RPMI7951 (cell line): ENCODE measurements around the gene STRN3.

GRCh38 chr14:26597105-26597965, 498 bp downstream of the NOVA1 start:
- RAMPAGE, long total RNA, result no peak

GRCh38 chr14:27528929-27529415, 931.1 kb upstream of the NOVA1 start:
- RAMPAGE, long total RNA, result no peak

DNA sequence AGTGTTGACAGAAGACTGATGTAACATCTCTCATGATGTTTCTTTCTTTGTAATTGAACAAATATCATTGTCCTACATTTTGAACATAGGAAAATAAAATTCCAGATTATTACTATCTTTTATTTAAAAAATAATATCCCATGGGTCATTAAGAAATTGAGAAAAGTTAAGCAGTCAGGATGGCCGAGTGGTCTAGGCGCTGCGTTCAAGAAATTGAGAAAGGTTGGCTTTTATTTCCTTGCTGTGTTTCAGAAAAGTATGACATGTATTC, 728.4 kb upstream of the FOXG1 start:
- RAMPAGE, long total RNA, result no peak

GRCh38 chr14:28317854-28318675, 448.5 kb upstream of the FOXG1 start:
- RAMPAGE, long total RNA, result no peak

GRCh38 chr14:28613340-28614044, 153.1 kb upstream of the FOXG1 start:
- RAMPAGE, long total RNA, result no peak

GRCh38 chr14:29584943-29585530, 342.6 kb downstream of the PRKD1 start:
- RAMPAGE, long total RNA, result no peak

DNA sequence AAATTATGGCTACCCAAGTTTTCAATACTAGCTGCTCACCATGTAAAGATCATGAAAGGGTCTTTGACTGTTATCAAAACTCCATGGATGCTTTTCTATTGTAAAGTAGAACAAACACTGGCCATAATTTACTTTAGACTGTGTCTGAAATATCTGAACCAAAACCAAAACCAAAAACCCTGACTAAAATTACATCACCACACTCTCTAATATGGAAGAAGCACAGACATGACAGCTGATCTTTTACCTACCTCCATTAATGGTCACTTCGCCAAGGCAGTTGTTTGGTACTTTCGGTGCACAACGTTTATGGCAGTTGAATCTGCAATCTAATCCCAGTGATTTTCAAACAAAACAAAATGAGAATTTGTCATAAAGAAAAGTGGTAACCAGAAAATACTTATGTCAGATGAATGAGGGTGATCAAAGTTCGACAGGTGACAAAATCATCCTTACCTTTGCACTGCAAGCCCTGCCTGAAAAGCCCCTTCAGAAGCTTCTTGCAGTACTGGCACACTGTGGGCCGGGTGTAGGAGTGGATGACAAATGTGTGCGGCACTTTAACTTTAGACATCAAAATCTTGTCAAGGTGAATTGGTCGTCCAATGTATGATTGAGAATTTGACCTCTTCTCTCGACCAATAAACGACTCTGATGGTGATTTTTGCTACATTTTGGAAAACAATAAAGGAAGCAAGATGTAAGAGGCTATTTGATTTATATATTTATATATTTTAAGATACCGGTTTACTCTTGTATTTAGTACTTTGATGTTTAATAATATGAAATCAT, 289.2 kb downstream of the PRKD1 start:
- RAMPAGE, long total RNA, result no peak

GRCh38 chr14:30656158-30656844, 34.2 kb downstream of the SCFD1 start:
- RAMPAGE, long total RNA, result no peak

- RAMPAGE, long total RNA, result no peak
These were observed 16.8 kb downstream of the COCH start for GRCh38 chr14:30891133-30891509.

GRCh38 chr14:31000479-31001154, 24.8 kb upstream of the AP4S1 start:
- RAMPAGE, long total RNA, result no peak

DNA sequence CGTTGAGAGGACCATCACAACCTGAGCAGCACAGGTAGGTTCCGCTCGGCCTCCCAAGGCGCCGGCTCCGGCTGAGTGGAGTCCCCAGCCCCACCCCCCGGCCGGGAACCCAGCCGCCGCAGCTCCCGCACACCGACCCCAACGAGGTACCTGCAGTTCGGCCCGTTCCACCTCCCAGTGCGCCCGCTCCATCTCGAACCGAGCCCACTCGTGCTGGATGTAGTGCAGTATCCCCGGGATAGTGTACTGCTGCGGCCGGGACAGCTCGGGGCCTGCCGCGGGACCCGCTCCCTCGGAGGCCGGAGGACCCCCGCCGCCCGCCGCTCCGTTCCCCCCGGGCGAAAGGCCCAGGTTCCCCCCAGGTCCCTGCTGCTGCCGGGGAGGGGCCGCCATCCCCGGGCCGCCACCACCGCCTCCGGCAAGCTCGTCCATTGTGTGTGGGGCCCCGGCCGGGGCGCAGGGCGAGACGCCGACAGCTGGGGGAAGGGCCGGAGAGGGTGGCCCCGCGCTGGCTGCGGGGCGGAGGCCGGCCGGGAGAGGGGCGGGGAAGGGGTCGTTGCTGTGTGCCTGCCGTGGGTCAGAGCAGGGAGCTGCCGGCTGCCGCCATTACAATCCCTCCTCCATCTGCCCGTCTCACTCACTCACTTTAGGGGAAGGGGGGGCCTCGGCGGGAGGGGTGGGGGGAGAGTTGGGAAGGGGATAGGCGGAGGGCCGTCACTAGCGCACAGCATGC, at the start of gene STRN3:
TSS of gene STRN3 (minus strand) at position 626 of the 733 bp plus-strand sequence.
- RAMPAGE, long total RNA, result no peak

DNA sequence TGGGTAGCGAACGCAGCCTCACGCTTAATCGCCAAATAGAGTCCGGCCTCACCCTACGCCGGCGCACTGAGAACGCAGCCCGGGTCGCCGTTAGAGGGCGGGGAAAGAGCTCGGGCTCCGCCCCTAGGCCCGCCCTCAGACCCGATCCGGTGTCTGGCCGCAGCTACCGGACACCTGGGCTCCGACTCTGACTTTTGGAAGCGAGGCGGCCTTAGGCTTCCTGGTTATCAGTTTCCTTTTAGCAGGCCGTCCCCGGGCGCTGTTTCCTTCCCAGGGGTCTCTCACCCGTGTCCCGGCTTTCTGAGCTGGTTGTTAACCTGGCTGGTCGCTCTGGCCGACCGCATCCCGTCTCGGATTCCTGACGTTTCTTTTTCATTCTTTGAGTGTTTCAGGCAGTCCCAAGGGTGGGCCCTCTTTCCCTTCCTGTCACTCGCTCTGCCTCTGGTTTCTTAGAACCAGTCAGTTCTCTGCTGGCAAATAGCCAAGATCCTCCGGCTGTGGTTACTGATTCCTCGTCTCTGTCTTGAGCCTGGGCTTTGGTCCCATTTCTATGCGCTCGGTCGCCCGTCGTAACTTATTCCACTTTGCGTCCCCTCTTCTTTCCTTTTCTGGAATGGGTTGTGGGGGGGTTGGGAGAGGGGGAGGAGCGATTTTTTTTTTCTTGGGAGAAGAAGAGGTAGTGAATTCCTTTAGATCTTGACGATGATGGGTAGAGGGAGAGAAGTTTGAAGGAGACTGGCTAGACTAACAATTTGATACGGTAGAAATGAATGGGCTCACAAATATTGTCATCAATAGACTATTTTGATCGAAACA, 516 bp upstream of the STRN3 start:
- RAMPAGE, long total RNA, result no peak

DNA sequence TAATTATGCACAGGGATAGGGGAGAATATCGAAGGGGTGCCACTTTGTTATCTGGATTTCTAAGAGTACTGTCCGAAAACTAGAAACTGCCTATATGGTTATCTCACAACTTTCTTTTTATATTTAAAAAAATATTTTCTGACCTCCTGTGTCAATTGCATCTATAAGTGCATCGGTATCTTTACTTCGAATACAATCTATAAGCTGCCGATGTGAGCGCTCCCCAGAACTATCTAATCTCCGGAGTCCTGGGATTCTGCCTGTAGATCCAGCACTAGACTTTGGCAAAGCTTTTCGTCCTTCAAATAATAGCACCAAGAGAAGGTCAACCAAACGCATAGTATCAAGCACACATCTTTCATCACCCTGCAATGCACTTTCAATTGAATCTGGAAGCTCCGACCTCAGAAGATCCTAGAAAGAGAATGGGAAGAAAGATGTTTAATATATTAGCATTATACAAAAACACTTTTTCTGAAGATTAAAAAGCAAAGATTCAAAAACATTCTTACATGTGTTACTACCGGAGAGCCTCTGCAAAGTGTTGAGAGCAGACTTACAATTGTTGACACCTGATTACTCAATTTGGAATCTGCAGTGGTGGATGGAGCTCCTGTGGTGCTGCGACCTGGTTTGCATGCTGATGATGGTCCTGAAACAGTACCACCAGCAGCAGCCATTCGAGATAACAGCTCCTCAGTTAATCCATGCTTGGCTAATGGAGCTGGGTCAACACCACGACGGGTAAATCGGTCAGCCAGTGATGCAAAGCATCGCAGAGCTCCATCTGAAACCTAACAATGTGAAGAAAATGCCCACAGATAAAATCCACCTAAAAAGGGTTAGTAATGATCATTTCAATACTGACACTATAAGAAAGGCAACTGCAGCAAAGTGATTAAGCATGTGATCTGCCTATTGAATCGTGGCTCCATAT, 34.3 kb downstream of the HECTD1 start:
- RAMPAGE, long total RNA, result no peak

DNA sequence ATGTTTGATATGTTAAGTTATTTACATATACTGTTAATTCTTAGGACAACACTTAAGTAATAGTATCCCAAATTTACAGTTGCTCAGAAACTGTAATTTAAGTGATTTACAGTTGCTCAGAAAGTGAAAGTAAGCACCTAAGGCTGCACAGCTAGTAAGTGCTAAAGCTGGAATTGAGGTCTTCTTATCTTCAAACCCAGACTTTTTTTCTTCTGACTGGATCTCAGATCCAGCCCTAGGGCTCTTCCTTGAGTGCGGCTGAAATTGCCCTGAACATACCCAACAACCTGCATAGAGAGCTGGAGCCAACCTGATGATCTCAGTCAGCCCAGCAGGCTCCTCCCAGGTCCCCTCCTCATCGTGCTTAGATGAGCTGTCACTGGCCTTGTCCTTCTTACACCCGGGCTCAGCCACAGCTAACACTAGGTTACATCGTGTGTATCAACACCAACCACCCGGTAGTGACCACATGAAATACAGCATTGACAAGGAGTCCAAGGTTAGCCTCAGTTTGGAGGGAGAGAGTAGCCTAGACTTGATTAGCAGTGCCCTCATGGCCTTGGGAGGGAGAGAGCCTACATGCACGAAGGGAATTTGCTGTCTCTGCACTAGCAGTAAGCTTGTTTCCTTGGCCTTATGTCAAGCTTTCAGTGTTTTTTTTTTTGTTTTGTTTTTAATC, 111.1 kb upstream of the ARHGAP5 start:
- RAMPAGE, long total RNA, result no peak

GRCh38 chr14:32076732-32077206, 335 bp upstream of the ARHGAP5 start:
- RAMPAGE, long total RNA, result no peak

- RAMPAGE, long total RNA, result no peak
These were observed 1.8 kb downstream of the ARHGAP5 start for GRCh38 chr14:32078800-32079333.

DNA sequence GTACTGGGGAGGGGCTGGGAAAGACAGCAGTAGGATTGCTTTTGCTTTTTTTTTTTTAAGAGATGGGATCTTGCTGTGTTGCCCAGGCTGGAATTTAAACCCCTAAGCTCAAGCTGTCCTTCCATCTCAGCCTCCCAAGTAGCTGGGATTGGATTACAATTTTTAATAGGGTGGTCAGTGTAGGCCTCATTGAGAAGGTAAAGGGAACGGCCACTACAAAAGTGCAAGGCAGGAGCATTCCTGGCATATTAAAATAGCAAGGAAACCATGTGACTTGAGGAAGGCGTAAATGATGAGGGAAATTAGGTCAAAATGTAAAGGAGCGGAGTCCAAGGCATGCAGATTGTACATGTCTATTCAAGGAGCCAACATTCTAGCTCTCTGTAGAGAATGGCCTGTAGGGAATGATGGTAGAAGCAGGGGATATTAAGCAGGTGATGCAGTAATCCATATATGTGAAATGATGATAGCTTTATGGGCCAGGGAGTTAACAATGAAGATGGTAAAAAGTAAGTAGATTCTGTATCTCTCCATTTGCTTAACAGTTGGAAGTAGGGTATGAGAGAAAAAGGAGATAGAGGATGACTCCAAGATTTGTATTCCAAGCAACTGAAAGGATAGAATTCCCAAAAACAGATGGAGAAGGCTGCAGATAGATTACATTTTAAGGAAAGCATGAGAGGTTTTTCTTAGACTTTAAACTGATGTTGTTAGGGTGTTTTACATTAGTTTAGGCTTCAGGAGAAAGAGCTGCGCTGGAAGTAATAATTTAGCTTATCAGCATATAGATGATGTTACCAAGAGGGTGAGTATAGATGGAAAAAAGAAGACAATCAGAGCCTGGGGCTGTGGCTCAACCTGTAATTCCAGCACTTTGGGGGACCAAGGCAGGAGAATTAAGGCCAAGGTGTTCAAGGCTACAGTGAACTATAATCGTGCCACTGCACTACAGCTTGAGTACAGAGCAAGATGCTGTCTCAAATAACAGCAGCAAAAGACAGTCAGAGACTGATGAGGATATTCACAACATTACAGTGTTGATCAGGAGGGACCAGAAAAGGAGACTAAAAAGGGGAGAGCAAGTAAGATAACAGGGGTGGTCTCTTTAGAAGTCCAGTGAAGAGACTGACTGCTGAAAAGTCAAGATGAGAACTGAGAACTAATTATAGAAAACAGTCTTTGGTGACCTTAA, 33.6 kb downstream of the ARHGAP5 start:
- RAMPAGE, long total RNA, result no peak

DNA sequence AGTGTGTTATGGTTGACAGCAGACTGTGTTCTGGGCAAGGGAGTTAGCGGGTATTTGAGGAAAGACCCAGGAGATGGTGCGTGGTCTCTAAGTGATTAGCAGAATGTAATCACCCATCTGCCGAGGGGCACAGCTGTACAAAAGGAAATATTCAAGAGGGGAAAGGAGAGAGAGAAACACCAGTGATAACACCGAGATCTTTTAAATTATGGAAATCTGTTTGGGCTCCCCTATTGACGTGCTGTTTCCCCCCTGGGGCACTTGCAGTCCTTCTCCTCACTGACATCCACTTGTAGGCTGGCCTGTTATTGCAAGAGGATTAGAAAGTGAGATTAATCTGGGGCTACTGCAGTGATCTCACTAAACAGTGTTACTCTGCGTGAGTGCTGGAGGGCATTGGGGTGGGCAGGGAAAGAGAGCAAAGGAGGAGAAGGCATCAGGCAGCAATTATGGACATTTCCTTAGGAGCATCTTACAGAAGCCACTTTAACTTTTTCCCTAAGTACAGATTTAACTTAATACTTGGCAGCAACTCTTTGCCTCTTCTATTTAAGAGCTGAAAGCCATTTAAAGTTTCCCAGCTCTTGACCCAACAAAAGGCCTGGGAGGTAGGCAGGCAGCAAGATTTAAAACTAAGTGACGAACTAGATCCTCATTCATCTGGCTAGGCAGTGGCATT, 97.9 kb downstream of the AKAP6 start:
- RAMPAGE, long total RNA, result no peak

DNA sequence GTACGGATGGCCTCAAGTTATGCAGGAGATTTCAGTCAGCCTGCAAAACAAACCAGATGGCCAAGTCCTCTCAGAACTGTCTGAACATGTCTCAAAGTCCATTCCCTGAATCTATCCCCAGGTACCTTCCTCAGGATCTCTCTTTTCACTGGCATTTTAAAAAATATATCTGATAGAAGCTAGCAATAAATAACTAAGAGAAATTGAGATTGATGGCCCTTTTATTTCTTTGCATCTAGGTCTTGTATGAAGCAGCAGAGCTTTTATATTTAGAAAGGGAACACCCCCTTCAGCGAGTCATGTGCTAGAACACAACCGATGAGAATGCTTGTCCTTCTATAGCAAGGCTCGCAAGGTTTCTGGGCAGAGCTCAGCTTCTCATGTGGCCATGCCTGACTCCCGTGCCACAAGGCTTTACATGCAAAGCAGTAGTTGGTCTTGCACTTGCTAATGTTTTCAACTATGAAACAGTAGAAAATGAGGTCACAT, 125.0 kb downstream of the AKAP6 start:
- RAMPAGE, long total RNA, result no peak

DNA sequence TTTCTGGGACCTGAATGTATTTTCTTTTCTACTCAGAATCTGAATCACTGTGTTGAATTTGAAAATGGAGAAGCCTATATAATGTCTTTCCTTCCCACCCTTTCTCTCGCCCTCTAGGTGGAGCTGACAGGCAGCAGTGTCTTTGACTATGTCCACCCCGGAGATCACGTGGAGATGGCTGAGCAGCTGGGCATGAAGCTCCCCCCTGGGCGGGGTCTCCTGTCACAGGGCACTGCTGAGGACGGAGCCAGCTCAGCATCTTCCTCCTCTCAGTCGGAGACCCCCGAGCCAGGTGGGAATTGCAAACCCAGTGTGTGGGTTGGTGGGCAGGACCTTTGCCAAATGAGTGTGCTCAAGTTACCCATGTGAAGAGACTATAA, 274.8 kb downstream of the EGLN3 start:
- RAMPAGE, long total RNA, result no peak